ENCODE measurements around the gene TANGO6.

- RRBS, 2 experiments, result no CpG with 5 or more reads among the region's 12 CpGs
Measured at GRCh38 chr16:67862806-67863719, 9.8 kb upstream of the EDC4 start.

DNA sequence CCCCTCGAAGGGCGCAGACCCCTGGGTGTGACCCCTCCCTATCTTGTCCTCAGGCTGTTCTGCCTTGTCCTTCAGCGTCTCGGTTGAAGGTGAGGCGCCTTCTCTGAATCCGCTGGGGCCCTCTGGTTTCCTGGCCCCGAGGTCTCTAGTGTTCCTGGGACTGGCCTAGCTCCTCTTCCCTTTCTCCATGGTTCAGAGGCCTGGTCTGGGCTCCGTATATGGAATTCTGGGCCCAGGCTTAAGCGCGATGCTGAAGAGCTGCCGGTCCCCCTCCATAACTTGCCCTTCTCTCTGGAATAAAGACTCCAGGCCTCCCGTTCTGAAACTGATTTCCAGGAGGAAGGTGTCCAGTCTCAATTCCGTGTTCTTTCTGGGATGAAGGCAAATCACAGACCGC lies 631 bp downstream of the EDC4 start:
- RRBS, 2 experiments, result no CpG with 5 or more reads among the region's 14 CpGs

GRCh38 chr16:67930423-67931211 lies 1.0 kb downstream of the CTRL start:
- RRBS, 2 experiments, result no CpG with 5 or more reads among the region's 27 CpGs

DNA sequence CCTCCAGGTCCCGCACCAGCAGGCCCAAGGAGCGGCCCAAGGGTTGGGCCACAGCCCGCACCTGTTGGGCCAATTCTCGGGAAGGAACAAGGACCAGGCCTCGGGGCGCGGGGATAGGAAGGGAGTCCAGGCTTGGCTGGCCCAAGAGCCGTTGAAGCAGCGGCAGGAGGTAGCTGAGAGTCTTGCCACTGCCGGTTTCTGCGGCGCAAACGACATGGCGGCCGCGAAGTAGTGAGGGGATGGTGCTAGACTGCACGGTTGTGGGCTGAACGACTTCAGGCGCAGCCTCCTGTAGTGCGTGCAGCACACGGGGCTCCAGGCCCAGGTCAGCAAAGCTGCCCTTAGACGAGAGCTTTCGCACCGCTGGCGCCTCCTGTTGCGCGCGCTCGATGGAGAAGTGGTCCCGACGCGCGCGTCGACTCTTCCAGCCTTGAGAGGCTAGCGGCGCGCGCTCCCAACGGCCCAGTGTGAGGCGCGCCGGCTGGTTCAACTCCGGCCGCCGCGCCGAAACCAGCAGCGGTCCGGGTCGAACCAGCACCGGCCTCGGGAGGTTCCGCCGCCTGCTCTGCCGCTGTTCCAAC lies 454 bp downstream of the DDX28 start:
- RRBS, 2 experiments, result under 1 to 3% methylated on average over 5 of the region's 56 CpGs

GRCh38 chr16:68031877-68032538 lies 8.9 kb downstream of the DUS2 start:
- RRBS, 2 experiments, result no CpG with 5 or more reads among the region's 3 CpGs

GRCh38 chr16:68072280-68072949 lies 12.8 kb upstream of the NFATC3 start:
- RRBS, 2 experiments, result no CpG with 5 or more reads among the region's 11 CpGs

GRCh38 chr16:68083789-68084112 lies 1.4 kb upstream of the NFATC3 start:
- RRBS, 2 experiments, result no CpG with 5 or more reads among the region's 4 CpGs

DNA sequence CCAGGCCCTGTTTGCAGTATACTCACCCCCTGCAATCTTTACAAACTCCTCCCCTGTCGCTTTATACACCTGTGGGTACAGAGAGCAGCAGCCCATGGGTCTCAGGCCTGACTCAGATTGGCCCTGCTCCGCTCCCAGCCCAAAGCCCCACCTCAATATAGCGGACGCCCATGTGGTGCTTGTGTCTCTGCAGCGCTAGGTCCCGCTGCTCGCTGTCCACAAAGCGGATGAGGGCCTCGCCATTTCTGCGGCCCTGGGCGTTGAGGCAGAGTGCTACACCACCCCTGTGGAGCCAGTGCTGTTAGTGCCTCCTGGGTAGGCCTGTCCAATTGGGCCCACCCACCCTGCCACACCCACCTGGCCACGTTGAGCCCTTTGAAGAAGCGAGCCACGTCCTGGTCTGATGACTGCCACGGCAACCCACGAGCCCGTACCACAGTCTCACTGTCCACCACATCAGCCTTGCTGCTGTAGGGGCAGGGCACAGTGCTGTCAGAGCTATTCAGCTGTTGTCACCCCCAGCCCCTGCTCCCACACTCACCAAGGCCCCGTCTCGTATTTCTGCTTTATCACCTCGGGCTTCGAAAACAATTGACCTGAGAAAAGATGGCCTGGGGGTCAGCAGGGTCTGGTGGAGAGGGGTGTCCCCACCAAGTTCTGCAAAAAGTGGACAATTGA lies 3.6 kb downstream of the ESRP2 start:
- RRBS, 2 experiments, result no CpG with 5 or more reads among the region's 21 CpGs

DNA sequence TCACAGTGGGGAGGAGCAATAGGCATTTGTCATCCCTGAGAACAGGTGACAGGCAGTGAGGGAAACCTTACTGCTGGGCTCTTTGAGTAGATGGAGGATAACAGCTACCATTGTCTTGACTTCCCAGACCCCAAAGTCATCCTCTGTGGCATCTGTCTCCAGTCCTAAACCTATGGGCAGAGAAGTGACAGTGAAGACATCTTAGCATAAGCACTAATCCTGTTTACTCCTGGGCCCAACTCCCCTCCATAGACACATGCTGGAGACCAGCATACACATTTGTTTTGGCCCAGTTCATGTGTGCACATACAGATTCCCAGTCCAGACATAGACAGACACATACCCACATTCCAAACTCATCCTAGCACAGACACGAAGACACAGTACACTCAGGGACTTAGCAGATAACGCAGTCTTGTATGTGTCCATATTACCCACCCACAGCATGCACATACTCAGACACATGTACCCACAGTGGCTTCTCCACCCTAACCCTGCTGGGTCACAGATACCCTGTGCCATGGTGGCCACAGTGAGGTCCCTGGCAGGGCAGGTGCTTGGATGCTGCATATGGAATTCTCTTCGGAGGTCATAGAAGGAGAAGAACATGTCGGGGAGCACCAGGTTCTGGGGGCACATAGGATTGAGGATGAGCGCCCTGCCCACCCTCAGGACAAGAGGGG lies 2.5 kb downstream of the ESRP2 start:
- RRBS, 2 experiments, result no CpG with 5 or more reads among the region's 5 CpGs

DNA sequence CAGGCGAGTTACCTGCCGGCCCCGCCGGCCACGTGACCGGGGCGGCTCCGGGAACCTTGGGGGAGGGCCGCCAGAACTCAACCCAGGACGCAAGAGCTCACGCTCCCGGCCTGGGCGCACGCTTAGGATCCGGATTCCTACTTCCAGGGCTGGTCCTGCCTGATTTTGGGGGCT lies 209 bp upstream of the ESRP2 start:
- RRBS, 2 experiments, result 1 to 10% methylated on average over 5 of the region's 15 CpGs

GRCh38 chr16:68257256-68257680 lies 7.1 kb upstream of the SLC7A6 start:
- RRBS, 2 experiments, result no CpG with 5 or more reads among the region's 3 CpGs

DNA sequence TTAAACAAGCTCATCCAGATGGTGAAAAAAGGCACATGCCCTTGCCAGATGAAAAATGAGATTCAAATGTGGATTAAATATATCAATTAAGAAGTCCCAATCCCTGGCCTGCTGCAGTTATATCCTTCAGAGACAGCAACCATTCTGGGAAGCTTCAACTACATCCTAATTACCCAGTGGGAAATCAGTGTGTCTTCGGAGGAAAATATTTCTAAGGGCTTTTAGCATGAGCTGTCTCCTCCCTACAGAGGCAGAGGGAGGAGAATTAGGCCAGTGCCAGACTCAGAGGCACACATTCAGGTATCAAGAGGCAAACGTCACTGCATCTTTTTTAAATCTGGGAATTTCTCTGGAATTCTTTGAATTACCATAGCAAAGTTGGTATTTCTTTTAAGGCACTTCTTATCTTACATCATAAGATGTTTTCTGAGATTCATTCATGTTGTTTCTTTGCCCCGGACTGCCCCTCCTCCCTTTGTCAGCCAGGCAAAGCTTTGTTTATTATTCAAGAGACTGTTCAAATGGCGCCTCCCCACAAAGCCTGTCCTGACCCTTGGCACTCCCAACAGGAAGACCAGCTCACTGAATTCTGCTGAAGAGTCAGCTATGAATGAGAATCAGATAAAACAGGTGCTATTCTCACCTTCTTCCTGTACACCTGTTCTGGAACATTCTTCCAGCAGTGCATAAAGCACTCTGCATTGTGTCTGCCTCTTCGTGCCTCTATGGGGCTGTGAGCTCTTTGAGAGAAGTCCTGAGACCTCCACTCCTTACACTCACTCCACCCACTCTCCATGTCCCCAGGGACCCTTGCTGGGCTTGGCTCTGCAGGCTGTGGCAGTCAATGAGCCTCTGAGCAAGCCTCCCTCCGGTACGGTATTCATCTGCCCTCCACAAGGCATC lies 38.4 kb upstream of the SMPD3 start:
- RRBS, 2 experiments, result no CpG with 5 or more reads among the region's 7 CpGs

DNA sequence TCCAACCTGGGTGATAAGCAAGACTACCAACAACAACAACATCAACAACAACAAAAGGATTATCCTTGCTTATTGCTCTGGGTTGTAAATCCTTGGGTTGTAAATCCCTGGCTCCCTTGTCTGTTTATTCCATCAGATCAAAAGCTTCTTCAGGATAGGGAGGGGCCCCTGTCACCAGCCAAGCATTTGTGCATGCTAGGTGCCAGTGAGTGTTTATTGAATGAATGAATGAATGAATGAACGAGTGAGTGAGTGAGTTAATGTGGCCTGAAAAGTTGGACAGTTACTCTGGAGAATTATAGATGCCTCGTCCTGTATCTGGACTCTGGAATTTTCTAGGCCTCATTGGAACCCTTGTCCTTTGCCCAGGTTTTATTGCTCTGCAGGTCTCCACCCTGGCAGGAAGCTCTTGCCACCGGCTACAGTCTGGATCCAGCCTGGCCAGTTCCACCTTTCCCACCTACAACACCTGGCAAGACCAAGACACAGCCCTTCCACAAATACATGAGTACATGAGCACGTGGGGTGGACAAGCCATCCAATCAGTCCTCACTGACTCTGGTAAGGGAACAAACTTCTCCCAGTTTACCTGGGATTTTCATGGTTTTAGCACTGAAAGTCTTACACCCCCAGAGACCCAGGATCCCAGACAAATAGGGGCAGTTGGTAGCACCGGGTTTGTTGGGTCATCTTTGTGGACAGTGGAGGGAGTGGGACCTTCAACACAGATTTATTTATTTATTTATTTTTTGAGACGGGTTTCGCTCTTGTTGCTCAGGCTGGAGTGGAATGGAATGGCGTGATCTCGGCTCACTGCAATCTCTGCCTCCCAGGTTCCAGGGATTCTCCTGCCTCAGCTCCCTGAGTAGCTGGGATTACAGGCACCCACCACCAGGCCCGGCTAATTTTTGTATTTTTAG lies 14.8 kb upstream of the CDH1 start:
- RRBS, 2 experiments, result no CpG with 5 or more reads among the region's 10 CpGs

GRCh38 chr16:68808326-68809003 lies 34.9 kb upstream of the TANGO6 start:
- RRBS, 2 experiments, result no CpG with 5 or more reads among the region's 6 CpGs

DNA sequence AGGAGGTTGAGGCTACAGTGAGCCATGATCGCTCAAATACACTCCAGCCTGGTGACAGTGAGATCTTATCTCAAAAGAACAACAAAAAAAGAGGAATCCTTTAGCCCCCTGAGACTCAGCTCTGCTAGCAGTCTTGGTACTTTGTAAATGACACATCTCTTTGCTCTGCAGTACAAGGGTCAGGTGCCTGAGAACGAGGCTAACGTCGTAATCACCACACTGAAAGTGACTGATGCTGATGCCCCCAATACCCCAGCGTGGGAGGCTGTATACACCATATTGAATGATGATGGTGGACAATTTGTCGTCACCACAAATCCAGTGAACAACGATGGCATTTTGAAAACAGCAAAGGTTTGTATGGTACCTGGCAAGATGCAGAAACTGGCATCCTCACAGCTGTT lies 30.2 kb upstream of the TANGO6 start:
- RRBS, 2 experiments, result no CpG with 5 or more reads among the region's 7 CpGs

GRCh38 chr16:68843189-68843922 lies at the start of gene TANGO6:
TANGO6 (plus strand) TSS chr16:68843531.
- RRBS, 2 experiments, result no CpG with 5 or more reads among the region's 50 CpGs

DNA sequence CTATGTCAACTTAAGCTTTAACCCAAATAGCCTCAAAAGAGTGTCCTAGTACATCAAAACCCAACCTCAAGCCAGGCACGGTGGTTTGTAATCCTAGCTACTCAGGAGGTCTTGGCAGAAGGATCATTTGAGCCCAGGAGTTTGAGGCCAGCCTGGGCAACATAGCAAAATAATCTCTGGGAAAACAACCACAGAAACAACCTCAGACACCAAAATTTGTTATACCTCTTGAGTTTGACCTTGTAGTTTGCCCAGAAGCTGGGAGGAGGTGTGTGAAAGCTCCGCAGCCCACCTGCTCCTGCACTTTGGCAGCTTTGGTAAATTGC lies 12.8 kb upstream of the HAS3 start:
- RRBS, 2 experiments, result no CpG with 5 or more reads among the region's 2 CpGs

DNA sequence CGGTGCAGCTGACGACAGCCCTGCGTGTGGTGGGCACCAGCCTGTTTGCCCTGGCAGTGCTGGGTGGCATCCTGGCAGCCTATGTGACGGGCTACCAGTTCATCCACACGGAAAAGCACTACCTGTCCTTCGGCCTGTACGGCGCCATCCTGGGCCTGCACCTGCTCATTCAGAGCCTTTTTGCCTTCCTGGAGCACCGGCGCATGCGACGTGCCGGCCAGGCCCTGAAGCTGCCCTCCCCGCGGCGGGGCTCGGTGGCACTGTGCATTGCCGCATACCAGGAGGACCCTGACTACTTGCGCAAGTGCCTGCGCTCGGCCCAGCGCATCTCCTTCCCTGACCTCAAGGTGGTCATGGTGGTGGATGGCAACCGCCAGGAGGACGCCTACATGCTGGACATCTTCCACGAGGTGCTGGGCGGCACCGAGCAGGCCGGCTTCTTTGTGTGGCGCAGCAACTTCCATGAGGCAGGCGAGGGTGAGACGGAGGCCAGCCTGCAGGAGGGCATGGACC lies 4.0 kb downstream of the HAS3 start:
- RRBS, 2 experiments, result no CpG with 5 or more reads among the region's 31 CpGs

DNA sequence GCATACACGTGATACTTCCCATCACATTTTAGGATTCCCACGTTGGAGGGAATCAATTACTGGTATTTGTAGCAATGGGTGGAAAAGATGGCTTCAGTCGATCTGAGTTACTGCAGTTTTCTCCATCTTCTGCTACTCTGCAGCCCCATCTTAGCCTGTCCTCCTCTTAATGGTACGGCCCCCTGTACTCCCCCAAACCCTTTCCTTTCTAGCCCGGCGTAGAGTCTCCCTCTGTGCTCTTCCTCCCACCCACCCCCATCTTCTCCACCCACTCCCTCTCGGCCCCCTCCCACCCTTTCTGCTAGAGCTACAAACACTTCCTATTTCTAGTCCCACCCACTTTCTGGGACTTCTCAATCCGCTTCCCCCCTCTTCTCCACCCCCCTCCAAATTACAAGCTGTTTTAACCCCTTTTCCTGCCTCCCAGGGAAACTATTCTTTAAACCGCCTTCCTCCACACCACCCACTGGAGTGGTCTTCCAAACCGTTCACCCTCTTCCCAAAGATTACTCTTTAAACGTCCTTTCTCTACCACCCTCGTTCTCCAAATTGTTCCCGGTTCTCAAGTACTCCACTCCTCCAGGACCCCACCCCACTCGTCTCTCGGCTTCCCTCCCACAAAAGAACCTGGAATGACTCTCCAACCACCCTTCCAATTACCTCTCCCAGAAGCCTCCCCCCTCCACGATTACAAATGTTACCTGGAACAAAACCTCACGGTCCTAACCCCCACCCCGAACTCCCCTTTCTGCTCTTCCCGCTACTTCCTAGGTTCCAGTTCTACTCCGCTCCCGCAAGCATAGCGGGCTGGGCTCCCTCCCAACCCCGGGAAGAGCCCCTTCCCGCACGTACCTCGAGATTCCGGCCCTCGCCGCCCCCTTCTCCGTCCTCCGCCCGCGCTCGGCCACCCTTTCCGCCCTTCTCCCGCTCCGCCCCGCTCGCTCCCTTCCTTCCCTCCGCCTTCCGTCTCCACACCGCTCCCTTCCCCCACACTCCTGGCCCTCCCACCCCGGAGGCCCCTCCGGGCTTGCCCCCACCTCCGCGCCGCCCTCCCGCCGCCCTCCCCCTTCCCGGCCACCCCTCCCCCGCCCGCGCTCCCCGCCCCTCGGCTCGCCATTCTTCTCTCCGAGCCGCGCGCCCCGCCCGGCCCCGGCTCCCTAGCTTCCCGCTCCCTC lies 764 bp downstream of the CHTF8 start:
- RRBS, 2 experiments, result 2 to 7% methylated on average over 13 to 18 of the region's 64 CpGs

DNA sequence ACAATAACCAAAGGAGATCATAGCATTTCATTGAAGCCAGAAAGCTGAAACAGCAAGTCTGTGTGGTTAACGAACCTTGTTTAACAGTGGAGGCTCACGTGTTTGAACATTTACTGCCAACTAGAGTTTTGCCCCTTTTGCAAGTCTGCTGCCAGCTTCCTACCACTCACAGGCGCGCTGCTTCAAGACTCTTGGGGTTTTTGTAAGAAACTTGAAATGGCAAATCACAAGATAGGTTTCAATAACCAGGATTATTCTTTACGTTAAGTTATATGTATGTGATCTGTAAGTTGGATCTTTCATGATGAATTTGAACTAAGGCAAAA lies 1.2 kb downstream of the SNTB2 start:
- RRBS, 2 experiments, result no CpG with 5 or more reads among the region's 5 CpGs